Body of pancreas (tissue), 2 donors: ENCODE data around the genes TNK2, TFRC and PIGX.

GRCh38 chr3:195907600-195908758, at the start of gene TNK2:
TNK2 (minus strand) TSS chr3:195908551.
- PRO-cap: unidirectional peak, minus-strand start at chr3:195907911; unidirectional peak, plus-strand start at chr3:195908510
- RAMPAGE, long total RNA, 2 experiments: no peak in any of the 2 experiments

- PRO-cap: no peak
- RAMPAGE, long total RNA, 2 experiments: no peak in any of the 2 experiments
Observed at GRCh38 chr3:196063056-196063687, 18.7 kb downstream of the TFRC start.

- PRO-cap: bidirectional peak, plus-strand start at chr3:196082270, minus-strand start at chr3:196082090
- RAMPAGE, long total RNA, 2 experiments: start-site peak on the minus strand in 2 of 2 experiments, at chr3:196082074-196082159 at its widest, 45 to 153 reads per replicate
Observed at GRCh38 chr3:196081967-196082555, at the start of gene TFRC. TFRC (minus strand) TSS chr3:196082090.

DNA sequence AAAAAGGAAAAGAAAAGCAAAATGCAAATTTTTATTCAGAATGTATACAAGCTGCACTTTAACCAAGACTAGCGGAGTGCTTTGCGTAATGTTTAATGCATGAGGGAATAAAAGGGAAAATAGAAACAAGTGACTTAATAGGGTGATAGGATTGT, 543 bp upstream of the TFRC start:
- PRO-cap: no peak
- RAMPAGE, long total RNA, 2 experiments: no peak in any of the 2 experiments

DNA sequence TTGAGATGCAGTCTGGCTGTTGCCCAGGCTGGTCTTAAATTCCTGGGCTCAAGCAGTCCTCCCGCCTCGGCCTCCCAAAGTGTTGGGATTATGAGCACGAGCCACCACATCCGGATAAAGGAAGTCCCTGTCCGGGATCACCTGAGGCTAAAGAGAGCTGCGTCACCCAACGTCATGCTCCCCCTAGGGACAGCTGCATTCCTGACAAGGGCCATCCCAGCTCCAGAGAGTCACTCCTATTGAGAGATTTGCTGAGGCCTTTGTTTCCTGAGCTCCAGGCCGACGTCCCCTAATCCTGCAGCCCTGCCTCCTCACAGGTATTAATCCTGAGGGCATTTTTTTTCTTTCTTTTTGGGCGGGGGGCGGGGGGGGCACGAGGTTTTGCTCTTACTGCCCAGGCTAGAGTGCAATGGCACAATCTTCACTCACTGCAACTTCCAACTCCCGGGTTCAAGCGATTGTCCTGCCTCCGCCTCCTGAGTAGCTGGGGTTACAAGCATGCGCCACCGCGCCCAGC, 28.6 kb upstream of the TFRC start:
- PRO-cap: no peak
- RAMPAGE, long total RNA, 2 experiments: no peak in any of the 2 experiments

DNA sequence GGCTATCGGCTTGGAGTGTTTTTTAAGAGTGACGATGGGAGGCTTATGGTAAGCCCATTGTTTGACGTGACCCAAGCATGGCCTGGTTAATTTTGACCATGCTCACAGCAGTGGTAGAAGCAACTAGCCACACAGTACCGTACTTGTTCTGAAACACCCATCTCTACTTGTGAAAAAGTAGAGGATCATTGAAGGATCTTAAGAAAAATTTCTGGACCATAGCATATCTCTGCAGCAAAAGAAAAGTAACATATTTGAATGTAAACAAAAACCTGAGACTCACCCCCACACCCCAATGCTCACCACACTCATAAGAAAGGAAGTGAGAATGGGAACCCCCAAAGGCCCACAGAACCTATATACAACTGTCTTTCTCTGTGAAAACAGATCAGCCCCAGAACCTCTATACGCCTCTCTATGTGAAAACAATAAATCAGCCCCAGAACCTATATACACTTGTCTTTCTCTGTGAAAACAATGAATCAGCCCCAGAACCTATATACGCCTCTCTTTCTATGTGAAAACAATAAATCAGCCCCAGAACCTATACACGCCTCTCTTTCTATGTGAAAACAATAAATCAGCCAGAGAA, 33.8 kb upstream of the TFRC start:
- PRO-cap: no peak
- RAMPAGE, long total RNA, 2 experiments: no peak in any of the 2 experiments

DNA sequence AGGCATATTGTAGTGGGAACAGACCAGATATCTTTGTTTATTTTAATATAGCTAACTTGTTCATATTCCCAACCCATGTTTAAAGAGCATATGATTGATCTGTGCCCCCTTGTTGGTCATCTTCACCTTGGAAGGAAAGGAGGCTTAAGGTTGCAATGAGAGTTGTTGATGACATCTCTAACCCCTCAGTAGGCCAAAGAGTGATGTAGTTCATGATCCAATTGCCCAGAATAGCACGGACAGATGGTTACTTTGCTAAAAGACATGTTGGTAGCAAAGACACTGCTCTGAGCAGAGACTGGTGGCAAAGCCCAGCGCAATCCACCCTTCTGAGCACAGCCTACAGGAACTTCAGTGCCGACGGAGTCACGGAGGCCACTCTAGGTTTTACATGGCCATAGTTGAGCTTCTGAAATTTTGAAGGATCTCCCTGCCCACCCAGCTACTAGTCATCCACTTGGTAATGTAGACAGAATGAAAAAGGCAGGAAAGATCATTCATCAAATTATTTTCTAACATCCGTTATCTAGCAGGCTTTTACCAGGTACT, 21.8 kb downstream of the FBXO45 start:
- PRO-cap: no peak
- RAMPAGE, long total RNA, 2 experiments: no peak in any of the 2 experiments

- PRO-cap: no peak
- RAMPAGE, long total RNA, 2 experiments: no peak in any of the 2 experiments
Observed at GRCh38 chr3:196609487-196609845, 30.0 kb upstream of the NRROS start.

- PRO-cap: no peak
- RAMPAGE, long total RNA, 2 experiments: no peak in any of the 2 experiments
Observed at GRCh38 chr3:196638823-196639440, 562 bp upstream of the NRROS start.

- PRO-cap: bidirectional peak, plus-strand start at chr3:196712348, minus-strand start at chr3:196712273; bidirectional peak, plus-strand start at chr3:196712647, minus-strand start at chr3:196712534
- RAMPAGE, long total RNA, 2 experiments: start-site peak on the minus strand in 1 of 2 experiments, at chr3:196712248-196712261 at its widest, 8 reads per replicate
Observed at GRCh38 chr3:196712168-196713157, at the start of gene PIGX. PIGX (plus strand) TSS chr3:196712377.

- PRO-cap: no peak
- RAMPAGE, long total RNA, 2 experiments: no peak in any of the 2 experiments
Observed at GRCh38 chr3:196832069-196832552, 35.6 kb upstream of the SENP5 start.

DNA sequence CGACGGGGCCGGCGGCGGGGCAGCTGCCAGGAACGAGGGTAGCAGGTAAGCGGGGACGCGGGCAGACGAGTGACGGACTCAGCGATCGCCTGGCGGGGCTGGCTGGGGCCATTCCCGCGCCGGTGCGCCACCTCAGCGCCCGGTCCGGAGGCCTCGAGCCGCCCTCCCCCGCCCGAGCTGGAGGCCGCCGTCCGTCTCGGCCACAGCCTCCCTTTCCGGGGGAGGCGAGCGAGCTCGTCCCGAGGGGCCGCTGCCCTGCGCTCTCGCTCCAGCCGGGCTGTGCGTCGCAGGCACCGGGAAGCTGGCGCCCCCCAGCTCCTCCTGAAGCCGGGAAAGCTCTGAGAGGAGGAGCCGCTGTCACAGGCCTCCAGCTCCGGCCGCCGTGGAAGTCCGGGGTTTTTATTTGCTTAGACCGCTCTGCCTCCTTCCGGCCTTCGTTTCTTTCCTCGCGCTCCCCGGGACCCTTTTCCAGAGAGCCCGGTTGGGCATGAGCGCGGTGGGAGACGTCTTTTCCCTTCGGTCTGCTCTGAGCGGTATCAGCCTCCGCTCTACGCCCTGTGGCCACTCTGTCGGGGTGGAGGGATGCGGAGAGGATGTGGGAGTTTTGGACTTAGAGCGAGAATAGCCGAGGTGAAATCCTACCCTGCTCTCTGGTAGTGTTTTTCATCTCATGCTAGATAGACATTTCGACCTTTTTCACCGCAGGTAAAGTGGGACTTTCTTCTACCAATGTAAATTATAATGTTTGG, 483 bp downstream of the SENP5 start:
- PRO-cap: no peak
- RAMPAGE, long total RNA, 2 experiments: no peak in any of the 2 experiments

GRCh38 chr3:196890076-196890903, 22.6 kb downstream of the SENP5 start:
- PRO-cap: no peak
- RAMPAGE, long total RNA, 2 experiments: no peak in any of the 2 experiments

DNA sequence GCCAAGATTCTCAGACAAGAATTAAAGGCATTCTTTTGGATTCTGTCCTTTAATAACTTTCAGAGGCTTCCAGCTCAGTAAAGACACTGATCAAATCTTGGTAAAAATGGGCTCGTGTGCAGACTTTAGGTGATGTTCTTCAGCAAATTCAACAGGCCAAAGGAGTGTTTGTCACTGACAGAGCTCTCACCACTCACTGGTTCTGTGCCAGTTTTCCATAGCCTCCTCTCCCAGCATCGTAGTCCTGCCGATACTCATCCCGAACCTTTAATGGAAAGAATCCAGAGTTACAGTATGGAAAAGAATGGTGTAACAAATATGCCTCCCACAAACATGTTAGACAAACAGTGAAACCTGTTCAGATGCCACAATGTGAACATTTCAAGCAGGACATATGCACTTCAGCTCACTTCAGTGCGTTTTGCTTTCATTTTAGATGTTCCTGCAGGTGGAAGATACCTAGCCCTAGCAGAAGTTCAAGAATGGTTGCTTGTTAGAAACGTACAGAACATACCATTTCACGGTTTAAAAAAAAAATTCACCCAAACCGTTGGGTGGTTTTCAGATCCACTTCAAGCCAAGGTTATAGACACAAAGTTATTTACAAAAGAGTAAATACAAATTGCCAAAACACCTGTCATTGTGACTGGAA, 5.4 kb downstream of the NCBP2 start:
- PRO-cap: no peak
- RAMPAGE, long total RNA, 2 experiments: no peak in any of the 2 experiments

DNA sequence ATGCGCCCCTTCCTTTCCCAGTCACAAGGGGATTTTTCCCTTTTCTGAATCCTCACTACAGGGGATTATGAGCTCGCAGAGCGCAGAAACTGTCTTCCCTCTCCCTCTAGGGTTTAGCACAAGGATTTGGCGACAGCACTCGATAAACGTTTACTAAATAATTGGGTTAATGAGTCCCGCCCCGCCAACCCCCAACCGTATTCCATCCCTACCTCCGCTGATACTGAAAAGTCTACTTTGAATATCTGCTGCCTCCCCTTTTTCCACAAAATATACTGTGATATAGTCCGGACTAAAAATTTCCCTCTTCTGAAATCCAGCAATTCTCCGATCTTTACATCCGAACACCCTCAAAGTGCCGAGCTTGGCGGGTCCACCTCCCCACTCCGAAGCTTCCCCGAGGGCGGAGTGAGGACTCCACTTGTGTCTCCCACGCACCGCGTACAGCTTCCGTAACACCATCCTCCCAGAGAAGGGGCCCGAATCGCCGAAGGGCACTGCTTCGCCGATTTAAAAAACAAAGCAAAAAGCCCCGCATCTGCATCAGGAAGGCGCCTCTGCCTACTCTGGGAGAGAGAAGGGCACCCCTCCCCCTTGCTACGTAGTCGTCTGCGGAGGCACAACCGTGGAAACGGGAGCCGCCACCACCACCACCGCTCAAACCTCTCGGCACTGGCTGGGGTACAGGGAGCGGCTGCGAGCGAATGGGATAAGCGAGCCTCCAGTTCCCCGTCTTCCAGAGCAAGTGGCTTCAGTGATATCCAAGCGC, 647 bp downstream of the NCBP2 start:
- PRO-cap: no peak
- RAMPAGE, long total RNA, 2 experiments: no peak in any of the 2 experiments

DNA sequence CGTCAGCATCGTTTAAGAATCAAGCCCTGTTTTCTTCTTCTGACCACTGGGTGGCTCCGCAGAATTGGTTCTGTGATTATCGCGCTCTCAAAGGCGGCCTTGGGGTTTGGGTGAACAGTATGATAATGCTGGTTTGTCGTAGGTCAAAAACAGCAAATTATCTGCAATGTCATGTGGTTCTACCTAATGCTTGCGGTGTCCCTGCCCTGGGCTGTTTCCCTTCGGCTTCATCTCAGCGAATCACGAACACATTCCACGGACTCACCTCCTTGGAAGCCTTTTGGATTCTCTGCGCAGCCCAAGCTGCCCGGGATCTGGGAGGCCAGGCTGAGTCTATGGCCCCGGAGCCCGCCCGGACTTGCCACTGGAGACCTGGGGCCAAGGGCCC, 10.2 kb upstream of the PIGZ start:
- PRO-cap: no peak
- RAMPAGE, long total RNA, 2 experiments: no peak in any of the 2 experiments

DNA sequence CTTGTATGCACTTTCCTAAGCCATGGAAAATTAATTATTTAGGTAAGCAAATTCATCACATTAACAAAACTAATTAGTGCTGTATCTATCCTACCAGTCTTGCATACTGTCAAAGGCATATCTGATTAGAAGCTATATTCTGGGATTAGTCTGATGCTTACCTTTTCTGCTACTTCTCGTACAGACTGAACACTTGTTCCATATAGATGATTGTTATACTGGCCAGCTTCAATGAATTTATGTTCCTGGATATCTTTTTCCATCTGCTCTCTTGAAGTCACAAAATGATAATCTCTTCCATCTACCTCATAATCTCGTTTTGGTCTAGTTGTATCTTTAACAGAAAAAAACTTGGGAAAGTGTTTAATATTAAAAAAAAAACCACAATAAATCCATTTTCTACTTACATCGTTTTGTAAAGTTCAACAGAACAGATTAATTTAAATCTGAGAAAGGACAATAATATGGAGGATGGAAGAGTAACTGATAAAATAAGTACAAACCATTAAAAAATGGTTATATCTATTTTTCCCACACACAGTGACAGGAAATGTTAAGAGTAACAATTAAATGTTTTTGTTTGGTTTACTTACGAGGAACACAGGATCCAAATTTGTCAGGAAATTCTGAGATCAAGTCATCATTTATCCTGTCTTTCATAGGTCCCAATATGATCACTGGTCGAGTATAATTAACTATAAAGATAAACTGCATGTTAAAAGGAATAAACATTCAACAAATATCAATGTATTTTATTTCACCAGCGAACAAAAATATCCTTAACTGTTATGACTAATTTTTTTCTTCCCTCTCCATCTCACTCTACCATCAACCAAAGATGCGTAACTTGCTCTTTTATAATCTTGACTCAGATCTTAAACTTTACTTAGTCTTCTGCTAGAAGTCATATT, 35.8 kb upstream of the MELTF start:
- PRO-cap: no peak
- RAMPAGE, long total RNA, 2 experiments: no peak in any of the 2 experiments

GRCh38 chr3:197298909-197299498, 592 bp upstream of the DLG1 start:
- PRO-cap: bidirectional peak, plus-strand start at chr3:197299102, minus-strand start at chr3:197299153
- RAMPAGE, long total RNA, 2 experiments: no peak in any of the 2 experiments

DNA sequence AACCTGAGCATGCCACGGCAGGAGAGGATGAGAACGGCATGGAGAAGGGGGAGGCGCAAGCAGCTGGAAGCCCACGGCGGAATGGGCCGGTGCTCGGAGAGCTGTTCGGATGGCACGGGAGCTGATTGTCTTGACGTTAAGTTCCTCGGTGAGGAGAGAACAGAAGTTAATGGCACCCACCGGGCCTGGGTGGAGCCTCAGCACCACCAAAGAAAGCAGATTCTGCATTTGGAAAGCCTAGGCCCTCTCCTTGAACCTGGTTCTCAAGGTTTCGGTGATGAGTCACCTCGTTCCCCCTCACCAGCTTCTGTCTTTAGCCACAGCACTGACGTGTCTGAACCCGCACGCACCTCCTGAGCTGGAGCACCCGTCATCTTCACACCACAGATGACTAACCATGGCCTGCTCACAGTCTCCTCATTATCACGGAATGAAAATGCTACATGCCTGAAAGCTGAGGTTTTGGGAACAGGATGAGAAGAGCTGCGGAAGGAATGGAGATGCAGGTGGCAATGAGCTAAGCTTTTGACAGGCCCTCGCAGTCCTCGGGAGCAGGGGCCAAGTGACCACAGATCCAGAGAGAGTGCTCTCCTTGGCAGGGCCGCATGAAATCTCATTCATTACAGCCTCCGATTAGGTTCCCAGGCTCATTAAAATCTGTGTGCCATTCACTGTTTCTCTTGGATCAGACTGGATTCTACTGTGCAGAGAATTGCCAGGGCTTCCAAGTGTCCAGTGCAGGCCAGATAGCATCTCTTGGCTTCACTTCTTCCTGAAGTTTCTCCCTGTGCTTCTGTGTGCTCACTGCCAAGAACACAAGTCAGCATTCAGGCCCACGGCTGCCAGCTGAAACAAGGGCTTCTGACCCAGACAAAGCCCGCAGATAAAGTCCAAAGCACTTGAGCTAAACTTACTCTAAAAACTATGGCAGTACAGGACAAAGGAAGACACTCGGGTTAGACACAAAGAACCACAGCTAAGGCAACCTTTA, 96.3 kb upstream of the DLG1 start:
- PRO-cap: no peak
- RAMPAGE, long total RNA, 2 experiments: no peak in any of the 2 experiments

DNA sequence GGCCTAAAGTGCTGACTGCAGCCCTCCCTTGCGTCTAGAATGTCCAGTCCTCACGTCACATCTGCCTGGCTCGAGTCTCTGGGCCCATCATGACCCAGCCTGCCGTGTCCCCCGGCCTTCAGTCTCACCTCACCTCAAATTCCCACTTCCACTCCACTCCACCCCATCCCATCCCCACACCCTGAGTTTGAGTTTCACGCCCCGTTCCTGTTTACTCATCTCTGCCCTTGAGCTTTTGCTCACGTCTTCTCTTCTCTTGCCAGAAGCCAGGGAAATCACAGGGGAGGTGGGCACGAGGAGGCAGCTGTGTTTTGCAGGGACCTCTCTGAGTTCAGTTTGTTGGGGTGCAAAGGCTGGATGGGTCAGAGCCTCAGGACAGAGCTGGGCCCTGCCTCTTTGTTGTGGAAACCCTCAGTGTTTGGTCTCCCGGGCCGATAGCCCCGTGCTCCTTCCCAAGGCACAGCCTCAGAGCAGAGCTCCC, 41.1 kb downstream of the BDH1 start:
- PRO-cap: no peak
- RAMPAGE, long total RNA, 2 experiments: no peak in any of the 2 experiments